Skin of body (tissue), 2 donors: ENCODE results near the genes SYPL2 and SLC6A17.

- RAMPAGE, long total RNA: no peak
Measured at GRCh38 chr1:109237554-109238380, 11.6 kb upstream of the CELSR2 start.

- RAMPAGE, long total RNA: no peak
Measured at GRCh38 chr1:109251624-109252752, 2.6 kb downstream of the CELSR2 start.

GRCh38 chr1:109305723-109306492 is 903 bp downstream of the MYBPHL start:
- RAMPAGE, long total RNA: no peak

DNA sequence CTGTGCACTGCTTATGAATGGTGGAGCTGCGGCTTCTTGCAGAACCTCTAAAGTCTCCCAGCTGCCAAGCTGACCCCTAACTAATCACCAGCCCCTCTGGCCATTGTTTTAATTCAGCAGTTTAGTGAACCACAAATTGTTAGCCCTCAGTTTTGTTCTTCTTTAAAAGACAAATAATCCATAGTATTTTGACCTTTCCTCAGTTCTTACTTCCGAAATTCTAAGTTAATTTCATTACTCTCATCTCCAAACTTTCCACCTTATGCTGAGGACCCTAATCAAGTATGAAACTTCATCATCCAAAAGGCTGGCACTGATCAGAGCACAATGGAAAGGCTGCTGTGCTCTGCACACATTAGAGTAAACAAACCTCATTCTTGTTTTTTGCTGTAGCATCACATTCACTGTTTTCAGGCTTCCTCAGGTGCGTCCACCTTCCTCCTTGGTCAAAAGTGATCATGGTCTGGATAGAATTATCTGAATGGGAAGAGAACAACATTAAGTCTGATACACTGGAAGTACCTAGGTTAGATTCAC is 29.1 kb upstream of the MYBPHL start:
- RAMPAGE, long total RNA: no peak

DNA sequence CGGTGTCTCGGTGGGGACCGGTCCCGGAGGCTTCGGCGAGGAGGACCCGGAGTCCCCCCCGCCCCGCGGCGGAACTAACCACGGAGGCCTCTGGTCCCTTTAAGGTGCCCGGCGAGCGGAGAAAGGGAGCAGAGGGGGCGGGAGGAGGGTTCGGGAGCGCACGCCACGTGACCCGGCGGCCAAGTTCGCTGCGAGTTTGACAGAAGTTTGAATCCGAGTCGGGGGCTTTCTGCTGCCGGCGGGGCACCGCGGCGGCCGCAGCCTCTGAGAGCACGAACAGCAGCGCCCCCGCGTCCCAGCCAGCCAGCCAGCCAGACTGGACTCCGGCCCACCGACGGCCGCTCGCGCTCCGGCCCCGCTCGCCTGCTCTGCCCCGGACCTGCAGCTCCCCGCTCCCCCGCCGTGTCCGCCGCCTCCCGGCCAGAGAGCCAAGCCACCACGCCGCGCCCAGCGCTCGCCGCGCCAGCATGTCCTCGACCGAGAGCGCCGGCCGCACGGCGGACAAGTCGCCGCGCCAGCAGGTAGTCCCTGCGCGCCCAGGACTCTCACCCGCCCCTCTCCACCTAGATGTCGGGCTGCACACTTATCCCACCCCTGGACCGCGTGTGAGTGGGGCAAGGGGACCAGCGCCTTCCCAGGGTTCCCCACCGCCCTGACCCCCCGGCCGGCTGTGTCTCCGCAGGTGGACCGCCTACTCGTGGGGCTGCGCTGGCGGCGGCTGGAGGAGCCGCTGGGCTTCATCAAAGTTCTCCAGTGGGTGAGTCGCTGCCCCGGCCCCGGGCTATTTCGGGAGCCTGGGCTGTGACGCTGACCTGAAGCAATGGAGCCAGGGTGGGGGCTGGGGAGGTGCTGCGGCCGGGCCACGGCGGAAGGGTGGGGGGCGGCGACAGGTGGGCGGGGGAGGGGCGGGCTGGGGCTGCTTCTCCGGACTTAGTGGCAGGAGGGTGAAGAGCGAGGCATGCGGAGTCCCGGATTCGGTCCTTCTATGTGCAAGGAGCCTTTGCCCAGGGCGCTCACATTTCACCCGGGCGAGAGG is at the start of gene SYPL2:
Gene SYPL2 (plus strand): TSS at position 170 of the 1,036 bp plus-strand sequence.
- RAMPAGE, long total RNA: no peak

DNA sequence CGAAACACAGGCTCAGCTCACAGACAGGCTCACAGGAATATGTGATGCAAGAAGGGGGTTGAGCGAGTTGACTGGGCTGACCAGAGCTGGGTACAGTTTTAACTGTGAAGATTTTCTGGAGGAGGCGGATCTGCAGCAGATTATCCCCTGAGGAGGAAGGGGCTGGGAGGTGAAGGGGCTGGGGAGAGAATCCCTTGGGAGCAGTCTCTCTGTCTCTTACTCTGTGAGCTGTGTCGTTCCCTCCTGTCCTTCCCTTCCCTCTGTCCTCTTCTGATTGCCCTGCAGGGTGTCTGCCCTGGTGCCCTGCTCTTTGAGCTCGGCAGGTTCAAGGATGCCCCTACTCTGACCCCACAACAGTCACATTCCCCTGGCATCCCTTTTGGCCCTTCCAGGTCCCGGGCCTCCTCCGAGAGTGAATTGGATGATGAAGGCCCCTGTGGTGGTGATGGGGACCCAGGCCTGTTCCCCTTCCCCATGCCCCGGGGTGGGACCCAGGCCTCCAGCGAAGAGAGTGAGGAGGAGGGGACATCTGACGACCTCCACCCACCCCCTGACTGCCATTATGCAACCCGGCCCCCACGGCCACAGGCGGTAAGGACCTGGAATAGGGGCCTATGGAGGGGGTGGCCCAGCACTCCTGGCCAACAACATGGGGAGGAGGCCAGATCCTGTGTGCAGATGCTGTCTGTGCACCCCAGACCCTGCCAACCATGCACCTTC is 4.2 kb upstream of the CYB561D1 start:
- RAMPAGE, long total RNA: no peak

DNA sequence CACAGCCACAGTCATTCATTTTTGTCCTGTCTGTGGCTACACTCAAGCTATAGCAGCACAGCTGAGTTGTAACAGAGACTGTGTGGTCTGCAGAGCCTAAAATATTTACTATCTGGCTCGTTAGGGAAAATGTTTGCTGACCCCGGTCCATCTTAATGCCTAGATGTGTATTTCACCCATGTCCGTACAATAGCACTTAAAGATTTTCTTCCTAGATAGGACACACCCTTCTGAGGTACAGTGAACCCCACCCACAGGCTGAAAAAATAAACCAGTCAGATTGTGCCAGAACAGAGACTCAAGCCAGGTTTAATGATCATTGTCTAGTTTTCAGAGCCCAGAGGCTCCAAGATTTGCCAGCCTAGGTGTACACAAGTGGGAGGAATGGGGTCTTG is 5.6 kb downstream of the AMIGO1 start:
- RAMPAGE, long total RNA: no peak

- RAMPAGE, long total RNA: no peak
Measured at GRCh38 chr1:109598644-109599006, 20.8 kb downstream of the GNAT2 start.

GRCh38 chr1:109911448-109911758 is 754 bp downstream of the CSF1 start:
- RAMPAGE, long total RNA: no peak

DNA sequence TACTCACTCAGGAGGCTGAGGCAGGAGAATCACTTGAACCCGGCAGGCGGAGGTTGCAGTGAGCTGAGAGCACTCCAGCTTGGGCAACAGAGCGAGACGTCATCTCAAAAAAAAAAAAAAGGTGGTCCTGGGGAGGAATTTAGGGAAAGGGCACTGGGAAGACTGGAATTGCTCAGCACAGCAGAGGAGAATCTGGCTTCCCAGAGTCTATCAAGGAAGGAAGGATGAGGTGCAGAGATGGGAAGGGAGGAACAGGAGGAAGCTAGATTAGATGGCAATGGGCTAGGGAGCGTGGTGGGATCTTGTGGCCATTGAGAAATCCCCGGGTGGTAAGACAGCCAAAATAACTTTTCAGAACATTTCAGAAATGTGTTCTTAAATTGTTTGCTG is 1.3 kb upstream of the AHCYL1 start:
- RAMPAGE, long total RNA: no peak

- RAMPAGE, long total RNA: no peak
Measured at GRCh38 chr1:110022198-110022973, 12.0 kb upstream of the STRIP1 start.

- RAMPAGE, long total RNA: no peak
Measured at GRCh38 chr1:110023038-110023572, 11.3 kb upstream of the STRIP1 start.

- RAMPAGE, long total RNA: no peak
Measured at GRCh38 chr1:110150235-110151218, at the start of gene SLC6A17. Gene SLC6A17, plus strand, starts transcription at chr1:110150494.

DNA sequence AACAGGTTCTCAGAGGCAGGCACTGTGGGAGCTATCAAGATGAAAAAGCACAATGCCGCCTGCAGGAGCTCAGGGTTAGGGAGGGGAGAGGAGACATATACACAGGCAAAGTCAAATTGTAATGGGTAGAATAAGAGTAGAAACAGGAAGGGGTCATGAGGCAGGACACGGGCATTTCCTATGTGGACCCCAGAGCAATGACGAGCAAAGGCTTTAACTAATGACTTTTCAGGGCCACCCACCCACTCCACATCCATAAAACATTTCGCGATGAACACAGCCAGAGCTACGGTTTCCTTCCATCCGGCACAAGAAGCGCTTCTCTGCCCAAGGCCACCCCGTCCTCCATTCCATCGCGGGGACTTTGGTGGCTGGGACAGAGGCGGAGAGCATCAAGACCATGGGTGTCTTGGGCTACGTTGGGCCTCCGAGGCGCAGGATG is 724 bp upstream of the KCNC4 start:
- RAMPAGE, long total RNA: no peak

GRCh38 chr1:110242837-110243762 is 33.0 kb downstream of the KCNC4 start:
- RAMPAGE, long total RNA: no peak

GRCh38 chr1:110339596-110340743 is 793 bp downstream of the RBM15 start:
- RAMPAGE, long total RNA: no peak

- RAMPAGE, long total RNA: no peak
Measured at GRCh38 chr1:110341855-110342831, 3.0 kb downstream of the RBM15 start.

- RAMPAGE, long total RNA: no peak
Measured at GRCh38 chr1:110384254-110384890, 6.5 kb downstream of the SLC16A4 start.

DNA sequence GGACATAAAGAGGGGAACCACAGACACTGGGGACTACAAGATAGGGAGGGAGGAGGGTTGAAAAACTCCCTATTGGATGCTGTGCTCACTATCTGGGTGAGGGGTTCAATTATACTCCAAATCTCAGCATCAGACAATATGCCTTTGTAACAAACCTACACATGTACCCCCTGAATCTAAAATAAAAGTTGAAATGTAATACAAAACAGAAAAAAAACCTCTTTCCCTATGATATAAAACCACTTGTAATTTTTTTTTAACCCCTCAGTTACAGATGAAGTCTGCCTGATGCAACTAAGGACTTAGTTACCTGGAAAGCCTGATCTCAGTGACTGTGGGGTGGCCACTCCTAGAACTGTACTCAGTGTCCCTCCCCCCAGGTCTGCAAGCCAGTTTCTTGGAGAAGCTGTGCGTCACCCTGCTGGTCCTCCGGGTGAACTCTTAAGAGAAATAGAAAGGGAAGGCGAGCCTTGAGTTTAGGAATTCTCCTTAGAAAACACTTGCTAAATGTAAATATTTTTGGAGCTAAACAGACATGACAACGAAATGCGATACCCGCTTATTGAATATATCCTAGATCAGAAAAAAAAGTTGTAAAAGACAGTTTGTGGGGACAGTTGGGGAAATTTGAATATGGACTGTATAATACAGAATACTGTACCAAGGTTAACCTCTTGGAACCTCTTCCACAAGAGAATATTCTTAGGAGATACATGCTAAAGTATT is 805 bp downstream of the SLC16A4 start:
- RAMPAGE, long total RNA: no peak

GRCh38 chr1:110555224-110555717 is 36.3 kb upstream of the KCNA10 start:
- RAMPAGE, long total RNA: no peak